ENCODE results near the genes ASGR1, DLG4, DVL2 and ZBTB4.

GRCh38 chr17:7179222-7180153 is at the start of gene ASGR1:
ASGR1 (minus strand) TSS chr17:7179370.
- PRO-cap, result no peak

DNA sequence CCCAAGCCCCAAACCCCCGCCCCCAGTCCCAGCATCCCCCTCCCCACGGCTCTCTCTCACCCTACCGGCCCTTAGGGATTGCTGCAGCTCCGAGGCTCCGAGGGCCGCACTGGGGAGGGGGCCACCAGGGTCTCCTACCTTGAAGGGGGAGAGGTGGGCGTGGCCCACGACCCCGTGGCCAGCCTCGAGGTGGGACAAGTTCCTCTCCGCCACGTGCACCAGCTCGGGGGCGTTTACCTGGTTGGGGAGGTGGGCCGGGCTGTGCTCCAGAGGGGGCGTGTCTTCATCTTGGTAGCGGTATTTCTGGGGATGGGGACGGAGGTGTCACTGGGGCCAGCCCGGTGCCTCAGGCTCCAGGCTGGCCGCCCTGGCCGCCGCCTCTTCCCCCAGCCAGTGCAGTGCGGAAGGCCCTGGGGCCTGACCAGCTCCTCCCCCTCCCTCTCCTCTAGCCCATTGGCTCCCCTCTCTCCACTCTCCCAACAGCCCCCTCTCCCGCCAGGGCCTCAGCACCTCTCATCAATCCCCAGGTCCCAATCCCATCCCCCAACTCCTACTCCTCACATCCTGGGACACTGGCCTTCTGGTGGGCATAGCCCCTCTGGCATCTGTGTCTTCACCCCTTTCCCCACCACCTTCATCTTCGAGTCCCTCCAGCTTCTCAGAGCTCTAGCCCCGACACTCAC is 9.3 kb downstream of the DLG4 start:
- PRO-cap, result no peak

GRCh38 chr17:7217053-7218121 is at the start of gene DLG4:
DLG4 (minus strand) TSS chr17:7217627.
- PRO-cap, result bidirectional peak, plus-strand start at chr17:7217726, minus-strand start at chr17:7217609

GRCh38 chr17:7221408-7221825 is 1.7 kb downstream of the ACADVL start:
- PRO-cap, result no peak

GRCh38 chr17:7228030-7228331 is 6.3 kb downstream of the DVL2 start:
- PRO-cap, result no peak

DNA sequence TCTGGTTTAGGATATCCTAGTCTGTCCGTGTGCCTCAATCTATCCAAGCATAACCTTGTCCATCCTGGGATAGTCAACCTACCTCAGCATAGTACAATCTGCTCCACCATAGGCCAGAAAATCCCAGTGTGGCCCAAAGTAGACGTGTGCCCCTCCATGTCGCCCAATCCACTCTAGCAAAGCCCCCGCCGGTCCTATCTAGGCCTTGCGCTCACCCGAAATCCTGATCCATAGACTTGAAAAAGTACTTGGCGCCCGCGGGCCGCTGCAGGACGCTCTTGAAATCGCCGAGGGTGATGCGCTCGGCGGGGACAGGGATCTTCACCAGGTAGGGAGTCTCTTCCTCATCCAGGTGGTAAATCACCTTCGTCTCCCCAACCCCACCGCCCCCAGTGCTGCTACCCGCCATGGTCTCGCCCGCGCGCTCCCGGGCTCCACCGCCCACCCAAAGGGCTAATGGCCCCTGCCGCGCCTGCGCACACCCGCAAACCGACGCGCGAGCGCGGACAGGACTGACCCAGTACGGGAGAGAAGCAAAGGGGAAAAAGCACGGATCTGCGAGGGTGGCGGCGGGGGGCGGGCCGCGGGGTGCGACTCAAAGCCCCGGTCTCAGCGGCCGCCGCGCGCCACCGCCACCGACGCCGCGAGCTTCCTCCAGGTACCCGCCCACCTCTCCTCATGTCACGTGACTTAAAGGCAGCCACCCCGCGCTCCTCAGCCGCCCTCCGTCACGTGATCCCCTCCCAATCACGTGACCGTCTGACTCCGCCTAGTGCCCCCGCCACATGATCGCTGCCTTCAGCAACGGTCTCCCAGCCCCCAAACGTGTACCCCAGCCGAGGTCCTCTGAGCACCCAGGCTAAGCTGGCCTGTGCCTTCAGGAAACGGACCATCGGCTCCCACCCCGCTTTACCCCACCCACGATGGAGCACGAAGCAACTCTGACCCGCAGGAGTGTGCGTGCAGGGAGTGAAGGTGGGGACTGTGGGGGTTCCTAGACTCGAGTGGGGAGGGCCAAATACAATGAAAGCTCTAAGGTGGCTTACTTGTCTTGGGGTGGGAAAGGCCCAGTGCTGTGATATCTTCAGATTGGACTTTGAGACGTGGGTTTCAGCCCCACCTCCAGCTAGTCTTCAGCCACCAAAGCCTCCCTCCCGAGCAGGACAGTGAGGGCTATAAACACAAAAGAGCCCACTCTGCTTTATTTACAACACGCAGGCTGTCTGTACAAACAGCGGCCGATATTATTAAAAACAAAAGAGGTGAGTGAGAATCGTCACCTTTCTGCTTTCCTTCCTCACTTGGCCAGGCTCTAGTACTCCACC is at the start of gene DVL2:
Gene DVL2 (minus strand): TSS at position 664 of the 1,325 bp plus-strand sequence.
- PRO-cap, result bidirectional peak, plus-strand start at position 762 of the sequence, minus-strand start at position 674 of the sequence

GRCh38 chr17:7235241-7236127 is 1.2 kb upstream of the DVL2 start:
- PRO-cap, result no peak

DNA sequence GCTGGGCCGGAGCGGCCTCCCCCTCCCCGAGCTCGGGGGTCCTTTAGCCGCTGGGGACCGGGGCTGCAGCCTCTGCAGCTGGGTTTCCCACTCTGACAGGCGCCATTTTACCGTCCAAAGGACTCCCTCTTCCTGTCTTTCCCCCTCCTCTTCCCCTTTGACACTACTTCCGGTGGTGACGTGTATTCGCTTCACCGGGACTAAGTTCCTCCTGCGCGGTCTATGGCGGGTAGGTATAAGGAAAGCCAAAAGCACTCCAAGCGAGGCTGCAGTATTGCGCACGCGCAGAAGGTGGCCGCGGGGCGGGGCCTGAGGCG is 203 bp upstream of the ELP5 start:
- PRO-cap, result bidirectional peak, plus-strand start at position 223 of the sequence, minus-strand start at position 109 of the sequence

GRCh38 chr17:7260490-7260773 is 1.8 kb downstream of the CLDN7 start:
- PRO-cap, result no peak

DNA sequence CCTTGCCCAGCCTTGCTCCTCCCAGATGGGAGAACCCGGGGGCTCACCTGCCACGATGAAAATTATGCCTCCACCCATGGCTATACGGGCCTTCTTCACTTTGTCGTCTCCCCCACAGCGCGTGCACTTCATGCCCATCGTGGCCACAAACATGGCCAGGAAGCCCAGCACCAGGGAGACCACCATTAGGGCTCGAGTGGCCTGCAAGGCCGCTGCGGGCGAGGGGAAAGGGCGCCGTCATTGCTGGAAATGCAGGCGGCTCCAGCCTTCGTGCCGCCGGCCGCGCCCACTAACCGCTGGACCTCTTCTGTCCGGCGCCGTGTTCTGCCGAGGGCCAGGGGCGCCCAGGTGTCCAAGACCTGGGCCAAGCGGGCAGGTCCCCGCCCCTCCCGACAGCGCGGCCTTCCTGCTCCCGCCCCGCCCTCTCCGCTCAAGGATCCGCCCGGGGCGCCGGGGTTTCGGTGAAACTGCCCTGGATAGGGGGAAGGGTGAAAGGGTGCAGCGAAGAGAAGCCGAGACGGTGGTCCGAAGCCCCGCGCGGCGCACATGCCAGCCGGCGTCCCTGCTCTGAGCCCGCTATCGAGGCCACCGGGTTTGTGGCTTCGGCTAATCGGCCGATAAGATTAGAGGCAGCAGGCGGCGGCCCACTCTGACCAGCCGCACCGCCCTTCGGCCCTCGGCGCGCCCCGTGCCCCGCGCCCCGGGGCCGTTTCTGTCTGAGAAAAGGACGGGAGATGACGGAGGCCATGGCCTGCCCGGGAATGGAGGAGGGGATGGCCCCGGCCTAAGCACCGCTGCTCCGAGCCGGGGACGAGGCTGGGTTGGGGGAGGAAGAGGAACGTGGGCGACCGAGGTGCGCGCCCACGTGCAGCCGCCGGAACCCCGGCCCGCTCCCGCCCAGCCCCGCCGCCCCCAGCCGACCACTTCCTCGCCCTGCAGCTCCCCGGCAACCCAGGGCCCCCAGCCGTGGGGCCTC is 1.2 kb downstream of the CLDN7 start:
- PRO-cap, result bidirectional peak, plus-strand start at position 491 of the sequence, minus-strand start at position 361 of the sequence

DNA sequence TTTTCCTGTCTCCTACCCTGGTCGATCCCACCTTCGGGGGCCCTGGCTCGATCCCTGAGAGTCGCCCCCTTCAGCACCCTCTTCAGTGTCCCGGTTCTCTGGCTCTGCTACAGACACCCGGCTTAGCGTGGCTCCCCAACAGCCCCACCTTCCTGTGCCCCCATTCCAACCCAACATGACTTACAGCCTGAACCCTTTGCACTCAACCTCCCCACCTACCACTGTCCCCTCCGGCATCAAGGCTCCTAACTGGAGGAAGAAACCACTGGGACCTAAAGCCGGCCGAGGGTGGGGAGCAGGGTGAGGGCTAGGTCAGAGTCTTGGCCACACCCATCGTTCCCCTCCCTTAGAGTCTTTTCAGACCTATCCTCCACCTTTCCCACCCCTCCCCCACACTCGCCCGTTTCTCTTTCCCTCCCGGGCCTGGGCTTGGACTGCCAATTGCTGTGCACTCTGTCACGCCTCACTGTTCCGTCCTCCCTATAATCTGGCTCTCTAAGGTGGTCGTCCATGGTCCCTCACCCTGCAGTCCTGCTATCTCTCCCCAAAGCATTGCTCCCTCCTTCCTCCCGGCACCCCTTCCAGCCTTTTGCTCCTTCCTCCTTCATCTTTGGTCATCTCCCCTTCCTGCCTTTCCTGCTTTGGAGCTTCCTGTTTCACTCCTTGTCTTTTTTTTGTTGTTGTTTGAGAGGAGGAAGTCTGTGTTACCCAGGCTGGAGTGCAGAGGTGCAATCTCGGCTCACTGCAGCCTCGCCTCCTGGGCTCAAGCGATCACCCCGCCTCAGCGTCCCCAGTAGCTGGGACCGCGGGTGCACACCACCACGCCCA is 876 bp upstream of the CLDN7 start:
- PRO-cap, result bidirectional peak, plus-strand start at position 430 of the sequence, minus-strand start at position 247 of the sequence; bidirectional peak, plus-strand start at position 747 of the sequence, minus-strand start at position 591 of the sequence

GRCh38 chr17:7404201-7404291 is 149 bp upstream of the TMEM256 start:
- PRO-cap, result no peak

- PRO-cap, result no peak
These were observed 3.6 kb downstream of the NLGN2 start for GRCh38 chr17:7411243-7411663.

DNA sequence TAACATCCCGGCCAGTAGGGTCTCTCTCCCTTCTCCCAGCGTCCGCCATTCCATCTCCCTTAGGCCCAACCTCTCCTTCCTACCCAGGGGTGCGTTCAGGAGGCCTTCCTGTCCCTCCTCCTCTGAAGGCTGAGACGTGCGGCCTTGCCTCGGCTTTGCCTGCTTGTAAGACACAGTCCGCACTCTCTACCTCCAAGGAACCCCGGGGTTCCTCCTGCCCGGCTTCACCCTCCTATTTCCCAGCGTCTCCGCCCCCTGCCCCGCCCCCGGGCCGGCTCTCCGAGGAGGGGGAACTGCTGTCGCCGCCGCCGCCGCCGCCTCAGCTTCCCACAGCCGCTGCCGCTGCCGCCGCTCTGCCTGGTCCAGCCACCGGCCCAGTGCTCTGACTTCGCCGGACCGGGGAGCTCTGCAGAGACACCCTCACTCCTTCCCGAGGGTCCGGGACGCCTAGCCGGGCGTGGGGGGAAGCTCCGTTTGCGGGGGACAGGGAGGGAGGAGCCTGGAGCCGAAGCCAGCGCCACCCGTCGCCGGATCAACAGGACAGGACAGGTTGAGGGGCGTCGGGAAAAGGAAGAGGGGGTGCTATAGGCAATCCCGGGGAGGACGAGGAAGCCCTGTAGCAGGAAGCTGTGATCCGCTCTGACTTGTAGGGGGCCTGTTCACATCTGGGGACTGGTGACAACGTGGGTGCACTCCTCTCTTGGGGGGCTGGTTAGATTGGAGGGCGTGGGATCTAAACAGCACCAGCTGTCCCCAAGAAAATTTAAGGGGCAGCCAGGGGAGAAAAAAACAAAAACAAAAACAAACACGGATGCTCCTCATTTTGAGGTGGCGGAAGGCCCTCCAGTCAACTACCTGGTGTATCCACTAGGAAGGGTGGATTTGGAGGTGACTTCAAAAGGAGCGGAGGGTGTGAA is 1.1 kb upstream of the FGF11 start:
- PRO-cap, result bidirectional peak, plus-strand start at position 279 of the sequence, minus-strand start at position 204 of the sequence

GRCh38 chr17:7445205-7445998 is 541 bp downstream of the CHRNB1 start:
- PRO-cap, result bidirectional peak, plus-strand start at chr17:7445607, minus-strand start at chr17:7445400; bidirectional peak, plus-strand start at chr17:7445817, minus-strand start at chr17:7445793

DNA sequence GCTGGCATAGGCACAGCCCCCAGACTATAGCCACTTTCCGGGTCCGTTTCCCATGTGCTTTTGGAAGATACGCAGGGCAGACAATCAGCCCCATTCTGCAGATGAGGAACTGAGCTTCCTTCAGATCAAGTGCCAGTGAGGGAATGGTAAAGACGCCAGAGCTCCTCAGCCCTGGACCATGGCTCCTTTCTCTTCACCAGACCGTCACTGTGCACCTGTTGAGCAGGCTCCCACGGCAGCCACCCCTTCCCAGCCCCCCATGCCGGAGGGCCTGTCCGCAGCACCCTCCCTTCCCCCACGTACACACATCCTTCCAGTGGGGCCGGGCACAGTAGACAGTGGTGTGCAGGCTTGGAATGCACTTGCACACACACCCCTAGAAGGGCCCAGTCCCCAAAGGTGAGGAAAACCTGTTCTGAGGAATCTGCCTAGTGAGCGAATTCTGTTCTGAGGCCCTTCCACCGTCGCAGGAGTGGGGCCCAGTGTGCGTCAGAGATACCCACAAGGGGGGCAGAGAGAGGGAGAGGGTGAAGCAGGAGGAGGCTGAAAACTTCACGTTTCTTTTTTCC is 2.1 kb downstream of the ZBTB4 start:
- PRO-cap, result bidirectional peak, plus-strand start at position 513 of the sequence, minus-strand start at position 470 of the sequence

GRCh38 chr17:7477778-7478399 is 1.5 kb downstream of the ZBTB4 start:
- PRO-cap, result bidirectional peak, plus-strand start at chr17:7478048, minus-strand start at chr17:7478013; bidirectional peak, plus-strand start at chr17:7478215, minus-strand start at chr17:7478105

DNA sequence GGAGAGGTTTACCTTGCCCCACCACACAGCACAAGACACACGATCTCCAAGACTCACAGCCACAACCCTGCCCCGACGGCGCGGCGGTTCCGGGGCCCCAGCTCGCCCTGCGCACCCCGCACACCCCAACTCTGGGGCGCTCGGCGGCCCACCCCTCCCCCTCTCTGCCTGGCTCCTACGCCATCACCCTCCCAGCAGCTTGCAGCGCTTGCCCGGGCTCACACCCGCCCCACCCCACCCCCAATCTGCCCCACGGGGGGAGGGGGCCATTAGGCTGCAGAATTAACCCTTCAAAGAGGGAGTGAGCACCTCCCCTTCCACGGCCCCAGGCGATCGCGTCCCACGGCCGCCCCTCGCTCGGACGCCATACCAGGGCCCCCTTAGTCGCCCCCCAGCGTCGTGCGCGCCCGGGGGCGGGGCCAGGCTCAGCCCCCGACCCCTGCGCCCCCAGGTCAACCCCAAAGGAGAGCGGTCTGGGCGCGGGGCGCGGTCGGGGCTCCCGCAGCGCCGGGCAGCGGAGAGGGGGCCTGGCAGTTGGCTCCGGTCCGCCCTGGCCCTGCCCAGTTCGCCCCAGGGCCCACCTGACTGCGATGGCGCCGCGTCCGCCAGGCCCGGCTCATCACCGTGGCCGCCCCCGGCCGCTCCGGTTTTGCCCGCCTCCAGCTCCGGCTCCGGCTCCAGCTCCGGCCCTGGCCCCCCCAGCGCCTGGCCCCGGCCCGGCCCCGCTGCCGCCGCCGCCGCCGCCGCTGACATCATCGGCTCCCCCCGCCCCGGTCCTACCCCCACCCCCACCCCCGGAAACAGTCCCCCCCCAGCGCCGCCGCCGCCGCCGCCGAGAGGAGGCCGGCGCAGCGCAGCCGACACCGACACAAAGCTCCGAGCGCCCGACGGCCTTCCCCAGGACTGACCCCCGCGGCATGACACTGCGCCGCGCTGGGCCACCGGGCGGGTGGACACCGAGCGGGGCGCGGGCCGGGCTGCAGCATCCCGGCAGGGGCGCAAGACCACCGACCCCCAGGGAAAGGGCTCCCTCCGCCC is at the start of gene ZBTB4:
Gene ZBTB4 (minus strand): TSS at position 757 of the 1,038 bp plus-strand sequence.
- PRO-cap, result bidirectional peak, plus-strand start at position 461 of the sequence, minus-strand start at position 166 of the sequence; bidirectional peak, plus-strand start at position 837 of the sequence, minus-strand start at position 707 of the sequence

- PRO-cap, result no peak
These were observed 12.0 kb downstream of the SLC35G6 start for GRCh38 chr17:7493168-7493822.

DNA sequence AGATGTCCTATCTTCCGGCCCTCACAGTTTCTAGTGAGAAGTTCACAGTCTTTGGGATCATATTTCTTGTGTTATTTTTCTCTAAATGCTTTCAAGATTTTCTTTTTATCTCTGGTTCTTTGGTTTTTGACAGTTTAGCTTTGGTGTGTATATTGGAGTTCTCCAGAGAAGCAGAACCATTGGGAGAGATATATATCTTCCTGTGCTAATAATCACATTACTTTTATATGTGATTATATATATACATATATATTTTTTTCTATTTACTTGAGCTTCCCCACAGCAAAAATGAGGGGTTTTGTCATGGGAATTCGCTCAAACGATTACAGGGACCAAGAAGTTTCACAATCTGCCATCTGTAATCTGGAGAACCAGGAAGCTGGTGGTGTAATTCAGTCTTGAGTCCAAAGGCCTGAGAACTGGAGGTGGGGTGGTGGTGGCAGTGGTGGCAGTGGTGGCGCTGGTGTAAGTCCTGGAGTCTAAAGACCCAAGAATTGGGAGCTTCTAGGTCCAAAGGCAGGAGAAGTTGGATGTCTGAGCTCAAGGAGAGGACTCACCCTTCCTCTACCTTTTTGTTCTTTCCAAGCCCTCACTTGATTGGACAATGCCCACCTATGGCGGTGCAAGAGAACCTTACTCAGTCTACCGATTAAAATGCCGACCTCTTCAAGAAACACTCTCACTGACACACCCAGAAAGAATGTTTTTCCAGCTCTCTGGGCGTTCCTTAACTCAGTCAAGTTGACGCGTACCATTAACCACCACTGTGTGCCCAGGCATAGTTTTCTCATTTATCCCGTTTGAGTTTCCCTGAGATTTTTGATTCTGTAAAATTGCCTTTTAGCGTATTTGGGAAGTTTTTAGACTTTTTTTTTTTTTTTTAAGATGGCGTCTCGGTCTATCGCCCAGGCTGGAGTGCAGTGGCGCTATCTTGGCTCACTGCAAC is 32.9 kb upstream of the TNFSF12 start:
- PRO-cap, result no peak

Data from rectum (tissue), 1 donor.